ENCODE measurements around the genes CHCHD2, ERV3-1 and GUSB.

GRCh38 chr7:55966559-55967588 is 2.5 kb downstream of the NIPSNAP2 start:
- PRO-cap, 2 experiments: peak in 1 of 2 experiments; most common plus-strand start chr7:55966831 (in 1)

DNA sequence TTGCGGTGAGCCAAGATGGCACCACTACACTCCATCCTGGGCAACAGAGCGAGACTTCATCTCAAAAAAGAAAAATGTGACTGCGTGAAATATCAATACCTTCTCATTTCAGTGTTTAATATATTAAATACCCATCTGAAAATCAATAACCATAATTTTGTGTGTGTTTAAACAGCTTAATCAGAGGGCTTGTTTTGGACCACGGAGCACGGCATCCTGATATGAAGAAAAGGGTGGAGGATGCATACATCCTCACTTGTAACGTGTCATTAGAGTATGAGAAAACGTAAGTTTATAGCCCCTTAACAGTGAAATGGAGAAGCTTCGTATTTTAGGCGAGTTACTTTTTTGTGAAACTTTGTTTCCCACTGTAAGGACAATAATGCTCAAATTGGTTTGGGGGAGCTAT is 6.3 kb downstream of the CCT6A start:
- PRO-cap, 2 experiments: no peak in any of the 2 experiments

DNA sequence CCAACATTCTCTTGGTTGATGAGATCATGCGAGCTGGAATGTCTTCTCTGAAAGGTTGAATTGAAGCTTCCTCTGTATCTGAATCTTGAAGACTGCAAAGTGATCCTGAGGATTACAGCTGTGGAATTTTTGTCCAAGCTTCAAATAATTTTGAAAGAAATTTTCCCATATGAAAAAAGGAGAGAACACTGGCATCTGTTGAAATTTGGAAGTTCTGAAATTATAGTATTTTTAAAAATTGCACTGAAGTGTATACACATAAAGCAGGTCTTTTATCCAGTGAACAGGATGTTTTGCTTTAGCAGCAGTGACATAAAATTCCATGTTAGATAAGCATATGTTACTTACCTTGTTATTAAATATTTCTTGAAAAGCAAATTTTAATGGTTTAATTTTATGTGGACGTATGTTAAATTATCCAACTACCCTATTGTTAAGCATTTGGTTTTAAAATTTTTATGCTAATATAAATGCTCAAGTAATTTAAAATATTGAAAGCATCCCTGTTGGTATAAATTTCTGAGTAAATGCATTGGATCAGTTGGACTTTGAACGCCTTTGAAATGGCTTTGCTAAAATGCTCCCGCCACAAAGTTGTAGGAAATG is 956 bp upstream of the SUMF2 start:
- PRO-cap, 2 experiments: no peak in any of the 2 experiments

GRCh38 chr7:56104497-56104843 is 1.8 kb downstream of the CHCHD2 start:
- PRO-cap, 2 experiments: peak in 1 of 2 experiments; most common minus-strand start chr7:56104769 (in 1)

DNA sequence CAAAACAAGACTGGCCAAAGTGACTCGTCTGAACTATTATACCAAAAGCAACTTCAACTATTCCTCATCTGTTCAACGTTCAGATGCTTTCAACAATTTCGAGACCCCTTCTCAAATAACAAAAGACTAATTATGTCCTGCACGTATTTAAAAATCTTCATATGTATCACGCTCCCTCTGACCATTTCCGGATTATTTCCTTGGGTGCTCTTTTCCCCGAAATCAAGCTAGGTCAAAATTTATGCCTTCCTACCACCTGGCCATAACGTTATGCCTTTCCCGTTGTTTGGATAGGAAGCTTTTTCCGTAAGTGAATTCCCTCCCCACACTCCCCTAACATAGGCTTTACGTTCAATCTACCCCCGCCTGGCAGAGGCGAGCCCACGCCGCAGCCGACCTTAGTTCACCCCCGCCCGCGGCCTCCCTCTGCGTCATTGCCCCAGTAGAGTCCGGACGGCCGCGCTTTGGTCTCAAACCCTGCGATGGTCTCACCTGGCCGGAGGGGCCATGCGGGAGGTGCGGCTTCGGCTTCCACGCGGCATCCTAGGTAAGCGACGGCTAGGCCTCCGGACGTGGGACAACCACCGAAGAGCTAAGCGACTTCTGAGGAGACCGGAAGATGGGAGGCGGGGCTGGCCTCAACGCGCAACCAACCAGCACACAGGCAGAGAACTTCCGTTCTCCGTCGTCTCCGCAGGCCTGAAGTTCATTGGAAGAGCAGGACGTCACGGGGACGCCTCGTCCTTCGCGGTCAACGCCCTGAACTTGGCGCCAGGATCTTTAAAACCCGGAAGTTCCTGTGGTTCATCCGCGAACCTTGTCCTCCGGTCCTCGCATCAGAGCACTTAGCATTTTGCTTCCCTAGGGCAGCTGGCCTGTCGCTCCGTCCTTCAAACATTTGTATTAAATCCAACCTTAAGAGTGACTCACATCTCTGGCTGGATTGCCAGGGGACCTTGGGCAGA is at the start of gene CHCHD2:
TSS of gene CHCHD2 (minus strand) at position 605 of the 965 bp plus-strand sequence.
- PRO-cap, 2 experiments: peak in 2 of 2 experiments; most common plus-strand start position 800 of the sequence (in 2); most common minus-strand start position 575 of the sequence (in 2)

DNA sequence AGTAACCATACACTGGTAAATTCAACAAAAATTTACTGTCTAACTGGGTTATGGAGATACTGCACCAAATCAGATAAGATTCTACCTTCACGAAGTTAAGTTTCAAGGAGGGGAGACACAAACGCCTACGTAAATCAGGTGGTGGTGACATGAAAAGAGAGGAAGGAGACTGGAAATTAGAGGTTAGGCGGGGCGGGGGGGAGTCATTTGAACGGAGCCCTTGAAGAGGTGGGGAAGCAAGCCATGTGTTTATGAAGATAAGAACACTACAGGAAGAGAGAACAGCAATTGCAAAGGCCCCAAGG is 781 bp upstream of the CHCHD2 start:
- PRO-cap, 2 experiments: no peak in any of the 2 experiments

GRCh38 chr7:56256178-56256621 is 140.0 kb upstream of the NUPR2 start:
- PRO-cap, 2 experiments: no peak in any of the 2 experiments

- PRO-cap, 2 experiments: no peak in any of the 2 experiments
Observed at GRCh38 chr7:56483136-56483714, 367.0 kb upstream of the NUPR2 start.

- PRO-cap, 2 experiments: no peak in any of the 2 experiments
Observed at GRCh38 chr7:56537975-56538486, 421.8 kb upstream of the NUPR2 start.

GRCh38 chr7:62383309-62383663 is 1615.4 kb upstream of the ZNF722 start:
- PRO-cap, 2 experiments: no peak in any of the 2 experiments

DNA sequence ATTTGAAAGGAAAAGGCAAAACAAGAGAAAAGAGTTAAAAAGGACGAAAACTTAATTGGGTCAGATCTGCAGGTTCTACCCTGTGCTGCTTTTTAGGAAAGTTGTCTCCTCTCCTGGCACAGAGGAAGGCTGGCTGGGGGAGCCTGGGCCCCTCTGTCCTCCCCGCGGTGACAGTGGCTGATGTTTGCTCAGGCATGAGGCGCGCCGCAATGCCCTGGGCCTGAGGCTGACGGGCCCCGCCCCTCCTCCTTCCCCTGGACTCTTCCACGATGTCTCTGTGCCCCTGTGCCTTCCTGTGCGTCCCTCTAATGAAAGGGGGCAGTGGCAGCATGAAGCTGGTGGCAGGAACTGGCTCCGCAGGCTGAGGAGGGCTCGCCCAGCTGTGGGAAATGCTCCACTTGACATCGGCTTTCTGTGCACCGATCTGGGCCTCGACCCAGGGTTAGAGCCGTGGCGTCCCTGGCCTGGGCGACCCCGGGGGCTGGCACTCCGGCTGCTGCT is 68.0 kb downstream of the ZNF680 start:
- PRO-cap, 2 experiments: no peak in any of the 2 experiments

DNA sequence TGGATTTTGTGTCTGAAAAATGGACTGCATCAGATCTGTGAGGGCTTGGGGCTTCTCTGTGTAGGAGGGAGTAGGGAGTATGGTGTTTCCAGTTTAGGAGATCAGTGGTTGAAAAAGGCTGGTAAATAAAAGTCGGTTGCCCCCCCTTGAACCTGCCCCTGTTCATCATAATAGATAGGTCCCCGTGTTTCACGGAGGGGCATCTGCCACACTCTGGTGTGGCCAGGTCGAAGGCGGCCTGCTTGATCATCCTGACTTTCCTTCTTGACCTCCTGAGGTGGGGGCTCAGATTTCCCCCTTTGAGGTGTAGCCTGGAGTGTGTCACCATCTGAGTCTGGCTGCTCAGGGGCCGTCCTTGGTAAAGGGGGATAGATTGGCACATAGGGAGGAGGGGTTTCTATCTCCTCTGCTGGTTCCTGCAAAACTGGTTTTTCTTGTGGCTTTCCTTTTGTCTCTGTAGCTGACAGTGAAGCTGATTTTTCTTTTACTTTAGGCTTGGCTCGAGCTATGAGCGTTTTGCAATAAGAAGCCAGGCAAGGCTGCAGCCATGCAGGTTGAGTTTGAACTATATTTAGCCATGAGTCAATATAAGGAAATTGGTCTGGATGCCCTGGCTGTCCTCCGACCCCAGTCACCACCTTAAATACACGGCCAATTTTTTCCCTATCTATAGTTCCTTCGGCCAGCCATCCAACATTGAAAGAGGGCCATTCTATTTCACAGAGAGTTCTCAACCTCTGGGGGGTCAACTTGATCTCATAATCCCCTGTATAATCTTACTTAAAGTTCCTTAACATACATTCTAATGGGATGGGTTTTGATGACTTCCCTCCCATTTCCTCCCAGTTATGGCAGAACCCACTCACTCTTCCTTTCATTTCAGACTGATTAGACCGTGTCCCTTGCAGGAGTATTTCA is 8.5 kb downstream of the ERV3-1 start:
- PRO-cap, 2 experiments: peak in 1 of 2 experiments; most common minus-strand start position 854 of the sequence (in 1)

DNA sequence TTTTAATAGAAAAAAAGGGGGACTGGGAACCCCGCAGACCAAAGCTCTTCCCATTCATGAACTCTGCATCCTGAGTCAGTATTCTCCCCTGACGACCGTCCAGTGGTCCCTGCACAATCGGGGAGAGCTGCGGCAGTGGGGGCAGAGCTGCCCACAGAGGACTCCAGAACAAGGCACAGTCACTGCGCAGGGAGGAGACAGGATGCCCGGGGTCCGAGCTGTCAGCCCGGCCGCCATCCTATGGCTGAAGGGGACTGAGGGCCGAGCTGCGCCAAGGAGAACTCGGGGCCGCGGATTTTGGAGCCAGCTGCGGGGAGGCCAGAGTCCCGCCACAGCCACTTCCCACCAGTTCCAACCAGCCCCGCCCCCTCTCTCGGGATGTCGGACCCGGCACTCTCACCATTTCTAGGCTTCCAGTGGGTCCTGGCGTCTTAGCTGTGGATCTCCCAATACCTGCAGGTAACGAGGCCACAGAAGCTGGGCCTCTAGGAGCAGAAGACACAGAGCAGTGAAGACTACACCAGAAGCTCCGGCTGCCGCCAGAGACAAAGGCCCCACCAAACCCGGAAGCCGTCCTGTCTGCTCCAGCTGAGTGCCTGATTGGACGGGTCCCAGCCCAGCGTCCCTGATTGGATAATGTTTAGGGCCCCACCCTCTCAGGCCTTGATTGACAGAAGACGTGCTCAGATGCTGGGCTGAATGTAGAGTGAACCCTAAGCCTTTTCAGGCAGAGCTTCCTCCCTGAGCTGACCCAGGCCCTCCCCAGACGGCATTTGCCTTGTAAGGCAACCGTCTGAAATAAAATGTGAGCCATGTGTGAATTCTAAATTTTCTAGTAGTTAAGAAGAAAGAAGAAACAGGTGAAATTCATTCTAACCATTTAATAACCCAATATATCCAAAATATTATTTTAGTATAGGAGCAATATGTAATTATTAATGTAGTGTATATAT is at the start of gene ERV3-1:
TSS of gene ERV3-1 (minus strand) at position 547 of the 953 bp plus-strand sequence.
- PRO-cap, 2 experiments: peak in 2 of 2 experiments; most common plus-strand start position 738 of the sequence (in 2); most common minus-strand start position 168 of the sequence (in 1)

- PRO-cap, 2 experiments: no peak in any of the 2 experiments
Observed at GRCh38 chr7:65722583-65723130, 150.2 kb upstream of the VKORC1L1 start.

- PRO-cap, 2 experiments: no peak in any of the 2 experiments
Observed at GRCh38 chr7:65723383-65723921, 149.4 kb upstream of the VKORC1L1 start.

GRCh38 chr7:65751347-65751663 is 121.6 kb upstream of the VKORC1L1 start:
- PRO-cap, 2 experiments: no peak in any of the 2 experiments

DNA sequence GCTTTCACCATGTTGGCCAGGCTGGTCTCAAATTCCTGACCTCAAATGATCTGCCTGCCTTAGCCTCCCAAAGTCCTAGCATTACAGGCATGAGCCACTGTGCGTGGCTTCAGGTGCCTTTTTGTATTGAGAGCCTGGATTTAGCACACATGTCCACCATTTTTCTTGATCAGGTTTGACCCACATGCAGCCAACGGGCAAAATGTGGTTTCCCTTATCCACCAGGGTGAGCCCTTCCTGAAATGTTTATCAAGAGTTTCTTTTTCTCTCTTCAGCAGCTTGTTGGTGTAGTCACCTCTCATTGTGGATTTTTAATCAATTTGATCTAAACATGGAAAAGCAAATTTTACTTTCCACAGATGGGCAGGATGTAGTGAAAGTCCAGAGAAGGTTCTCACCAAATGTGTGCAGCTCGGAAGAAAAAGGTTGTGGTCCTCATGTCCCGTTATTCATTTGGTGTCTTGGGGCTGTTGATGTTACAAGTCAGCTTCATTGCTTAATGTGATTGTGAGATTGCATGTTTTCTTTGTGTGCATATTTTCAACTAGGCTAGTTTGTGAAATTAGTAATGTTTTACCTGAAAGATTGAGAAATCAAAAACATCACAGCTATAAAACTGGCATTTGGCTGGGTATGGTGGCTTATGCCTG is 28.9 kb downstream of the GUSB start:
- PRO-cap, 2 experiments: no peak in any of the 2 experiments

DNA sequence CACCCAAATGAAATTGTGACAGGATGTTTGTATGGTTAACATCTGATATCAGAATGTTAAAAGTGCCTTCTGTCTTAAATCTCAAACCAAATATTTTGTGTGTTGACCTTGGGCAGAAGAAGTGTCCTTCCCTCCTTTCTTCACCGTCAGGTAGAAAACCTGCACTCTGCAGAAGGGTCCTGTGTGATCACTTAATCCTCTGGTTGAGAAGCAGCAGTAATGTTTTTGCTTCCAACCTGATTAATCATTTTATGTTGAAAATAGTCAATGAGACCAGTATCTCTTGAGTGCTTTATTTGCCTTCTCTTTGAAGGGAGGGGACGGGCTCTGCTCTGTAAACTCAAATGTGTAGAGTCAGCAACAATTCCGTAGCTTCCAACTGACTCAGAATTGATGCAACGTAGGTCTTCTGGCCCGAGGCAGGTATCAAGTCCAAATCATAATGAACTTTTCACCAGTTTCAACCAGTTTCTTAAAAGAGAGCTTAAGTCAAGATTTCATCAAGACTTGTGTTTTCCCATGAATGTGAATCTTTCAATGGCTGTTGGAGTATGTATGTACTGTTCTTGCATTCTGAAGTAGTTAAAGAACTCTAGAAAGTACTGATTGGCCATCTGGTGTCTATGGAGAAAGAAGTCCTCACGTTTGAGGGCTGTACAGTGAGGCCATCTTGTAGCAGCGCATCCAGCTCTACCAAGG is 26.3 kb downstream of the GUSB start:
- PRO-cap, 2 experiments: no peak in any of the 2 experiments

DNA sequence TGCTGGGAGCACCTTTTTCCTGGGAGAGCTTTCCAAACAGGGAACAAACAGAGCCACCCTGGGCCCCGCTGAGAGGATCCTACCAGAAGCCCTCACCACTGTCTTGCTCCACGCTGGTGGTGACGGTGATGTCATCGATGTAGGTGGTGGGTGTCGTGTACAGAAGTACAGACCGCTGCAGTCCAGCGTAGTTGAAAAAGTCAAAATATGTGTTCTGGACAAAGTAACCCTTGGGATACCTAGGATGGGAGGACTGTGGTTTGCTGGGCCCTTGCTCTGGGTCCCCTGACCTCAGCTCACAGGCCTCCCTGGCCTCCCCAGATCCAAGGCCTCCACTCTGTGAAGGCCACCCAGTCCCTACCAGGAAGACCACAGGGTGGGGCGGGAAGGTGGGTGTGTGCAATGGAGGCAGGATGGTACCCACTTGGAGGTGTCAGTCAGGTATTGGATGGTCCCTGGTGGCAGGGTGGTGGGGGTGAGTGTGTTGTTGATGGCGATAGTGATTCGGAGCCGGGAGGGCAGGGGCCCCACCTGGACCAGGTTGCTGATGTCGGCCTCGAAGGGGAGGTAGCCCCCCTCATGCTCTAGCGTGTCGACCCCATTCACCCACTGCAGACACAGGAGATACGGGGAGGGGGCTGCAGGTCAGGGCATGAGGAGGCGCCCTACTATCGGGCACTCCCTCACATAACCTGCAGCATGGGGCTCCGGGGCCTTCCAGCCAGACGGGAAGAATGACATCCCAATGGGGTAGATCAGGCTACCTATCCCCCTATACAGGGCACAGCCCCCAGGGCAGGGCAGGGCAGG is 2.5 kb downstream of the GUSB start:
- PRO-cap, 2 experiments: no peak in any of the 2 experiments

GRCh38 chr7:65981563-65982502 is at the start of gene GUSB:
TSS of gene GUSB (minus strand) at chr7:65982213.
- PRO-cap, 2 experiments: peak in 2 of 2 experiments; most common plus-strand start chr7:65982028 (in 2); most common minus-strand start chr7:65982213 (in 2)

Data from monocyte (primary cell).